ENCODE measurements around a stretch of chr18.

- PRO-cap = no peak
These were observed 45.6 kb downstream of the RAB27B start for GRCh38 chr18:54873917-54874320.

- PRO-cap = no peak
These were observed 284.6 kb upstream of the CCDC68 start for GRCh38 chr18:55243650-55244472.

DNA sequence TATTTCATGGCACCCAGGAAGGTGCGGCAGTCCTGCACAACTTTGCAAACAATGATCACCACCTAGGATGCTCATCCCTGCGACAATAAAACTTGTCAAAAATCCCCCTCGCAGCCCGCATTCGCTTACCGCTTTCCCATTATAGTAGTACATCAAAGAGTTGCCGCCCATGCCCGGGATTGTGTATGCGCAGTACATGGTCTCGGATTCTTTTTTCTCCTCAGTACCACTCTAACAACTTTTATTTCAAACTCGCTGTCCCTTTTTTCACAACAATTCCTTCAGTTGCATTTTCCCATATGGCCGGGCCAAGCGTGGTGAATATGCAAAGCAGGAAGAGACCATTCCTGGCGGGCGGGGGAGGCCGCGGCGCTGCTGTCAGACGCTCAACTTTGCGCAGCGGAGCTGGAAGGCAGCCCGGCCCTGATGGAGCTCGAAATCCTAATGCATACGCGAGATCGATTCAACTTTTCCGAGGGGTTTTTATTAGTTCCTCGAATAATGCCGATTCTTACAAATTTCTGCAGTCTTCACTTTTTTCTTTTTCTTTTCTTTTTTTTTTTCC, 266.4 kb downstream of the TCF4 start:
- PRO-cap = bidirectional peak, plus-strand start at position 353 of the sequence, minus-strand start at position 216 of the sequence

GRCh38 chr18:55402672-55403222, 185.2 kb downstream of the TCF4 start:
- PRO-cap = no peak

- PRO-cap = no peak
These were observed 98.4 kb downstream of the TCF4 start for GRCh38 chr18:55489572-55490082.

GRCh38 chr18:55509692-55510372, 78.2 kb downstream of the TCF4 start:
- PRO-cap = no peak

- PRO-cap = no peak
These were observed 8.5 kb downstream of the TCF4 start for GRCh38 chr18:55579542-55579775.

DNA sequence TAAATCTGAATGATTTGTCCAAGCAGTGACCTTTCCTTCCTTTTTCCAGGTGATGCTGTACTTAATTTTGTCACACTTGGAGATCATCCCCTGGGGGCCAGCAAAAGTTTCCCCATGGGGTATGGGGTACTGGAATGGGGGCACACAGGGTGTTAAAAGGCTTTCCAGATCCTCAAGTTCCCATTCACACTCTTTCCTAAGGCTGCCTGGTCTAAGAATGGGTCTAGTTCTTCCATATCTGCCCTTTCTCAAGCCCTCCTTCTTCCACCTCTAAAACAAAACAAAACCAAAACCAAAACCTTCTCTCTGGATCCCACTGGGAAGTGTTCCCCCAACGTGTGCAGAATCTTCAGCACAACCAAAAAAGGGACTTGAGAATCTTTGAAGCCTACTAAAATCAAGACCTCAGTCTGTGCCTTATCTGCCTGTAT, 207.1 kb upstream of the TCF4 start:
- PRO-cap = no peak

DNA sequence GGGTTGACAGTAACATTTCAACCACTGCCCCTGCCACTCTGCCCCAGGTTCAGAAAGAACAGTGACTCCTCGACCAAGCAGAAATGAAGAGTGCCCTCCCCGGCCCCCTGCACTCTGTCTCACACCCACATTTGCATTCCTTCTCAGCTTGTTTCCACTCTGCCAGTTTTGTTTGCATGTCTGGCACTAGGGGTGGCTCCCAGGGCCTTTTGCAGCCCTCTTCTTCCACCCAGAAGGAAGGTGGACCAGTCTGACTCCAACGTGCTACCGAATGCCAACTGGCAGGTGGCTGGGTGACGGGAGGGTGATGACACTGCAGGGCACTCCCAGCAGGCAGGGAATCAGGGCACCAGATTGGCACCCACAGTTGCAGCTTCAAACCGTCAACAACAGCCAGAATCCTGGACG, 371.1 kb downstream of the TXNL1 start:
- PRO-cap = no peak

DNA sequence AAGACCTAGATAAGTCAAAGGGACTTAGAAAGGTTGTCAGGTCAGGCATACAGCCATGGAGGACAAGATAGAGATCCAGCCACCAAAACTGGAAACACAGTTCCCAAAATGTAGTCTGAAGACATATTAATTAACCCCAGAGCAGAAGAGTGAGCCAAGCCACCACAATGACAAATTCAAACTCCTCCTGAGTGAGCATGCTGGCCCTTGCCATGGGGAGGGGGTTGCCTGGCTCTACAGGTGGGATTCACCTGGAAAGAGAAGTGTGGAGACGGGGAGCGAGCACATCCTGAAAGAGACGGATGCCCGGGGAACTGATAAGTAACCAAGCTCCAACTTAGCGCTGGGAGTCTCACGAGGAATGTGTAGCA, 151.1 kb downstream of the TXNL1 start:
- PRO-cap = no peak

GRCh38 chr18:56572968-56573205, 65.5 kb downstream of the TXNL1 start:
- PRO-cap = no peak

- PRO-cap = no peak
These were observed 138.2 kb downstream of the WDR7 start for GRCh38 chr18:56789318-56789735.

DNA sequence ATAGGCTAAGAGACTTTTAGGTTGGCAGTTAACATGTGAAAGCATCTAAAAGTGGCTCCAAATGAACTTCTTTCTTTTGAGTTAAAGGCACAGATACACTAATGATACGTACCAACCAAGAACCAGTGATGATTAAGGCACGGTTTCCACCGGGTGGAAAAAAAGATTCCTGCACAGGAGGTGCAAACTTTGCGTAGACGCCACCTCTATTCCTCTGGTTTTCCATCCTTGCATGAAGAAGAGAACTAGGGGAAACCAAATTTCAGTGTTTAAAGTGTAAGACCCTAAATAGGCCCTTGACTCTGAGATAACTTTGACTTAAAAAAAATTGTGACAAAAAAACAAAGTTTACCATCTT, 40.7 kb upstream of the NARS1 start:
- PRO-cap = no peak

GRCh38 chr18:57734919-57735664, 68.0 kb downstream of the ATP8B1 start:
- PRO-cap = no peak

- PRO-cap = no peak
These were observed 9.5 kb downstream of the ATP8B1 start for GRCh38 chr18:57793397-57794275.

- PRO-cap = no peak
These were observed 670 bp downstream of the ATP8B1 start for GRCh38 chr18:57802479-57802811.

DNA sequence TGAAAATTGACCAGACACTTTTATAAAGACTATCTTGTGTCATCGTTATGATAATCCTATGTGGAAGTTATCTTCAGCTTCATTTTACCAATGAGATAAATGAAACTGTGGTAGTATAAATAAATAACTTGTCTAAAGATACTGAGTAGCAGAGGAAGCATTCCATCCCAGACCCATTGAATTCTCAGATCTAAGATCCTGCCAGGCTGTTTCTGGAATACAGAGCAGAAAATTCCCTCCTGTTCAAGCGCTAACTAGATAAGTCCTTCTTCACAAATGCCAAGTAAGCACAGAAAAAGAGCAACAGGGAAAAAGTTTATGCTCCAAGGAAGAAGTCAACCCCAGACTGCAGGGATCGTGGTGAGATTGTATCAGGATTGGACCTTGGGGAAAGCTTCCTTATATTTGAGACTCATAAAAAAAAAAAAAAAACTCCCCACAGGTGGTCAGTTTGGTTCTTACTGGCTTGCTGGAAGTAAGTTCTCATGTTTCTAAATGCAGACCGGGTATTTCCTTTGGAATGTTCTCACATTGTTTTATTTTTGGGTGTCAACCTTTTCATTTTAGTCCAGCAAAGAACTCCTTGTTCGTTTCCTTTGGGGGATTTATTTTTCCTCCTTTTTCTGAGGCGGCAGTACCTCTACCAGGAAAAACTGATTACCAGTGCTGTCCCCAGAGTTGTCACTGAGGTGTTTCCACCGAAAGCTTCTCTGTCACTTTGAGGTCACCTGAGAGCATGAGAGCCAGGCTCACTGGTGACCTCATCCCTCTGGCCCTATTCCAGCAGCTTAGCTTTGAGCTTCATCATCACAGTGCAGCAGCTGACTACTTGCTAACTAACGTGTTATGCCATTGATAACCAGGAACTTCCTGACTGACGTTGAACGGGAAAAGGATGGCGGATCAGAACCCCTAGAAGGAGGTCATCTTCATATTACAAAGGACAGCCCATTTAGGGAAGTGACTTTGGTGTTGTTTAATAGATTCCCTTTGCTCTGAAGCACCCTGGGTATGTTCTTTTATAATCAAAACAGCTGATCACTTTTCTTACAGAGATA, 16.6 kb upstream of the ATP8B1 start:
- PRO-cap = no peak

- PRO-cap = no peak
These were observed 2.6 kb downstream of the NEDD4L start for GRCh38 chr18:58046470-58047121.

DNA sequence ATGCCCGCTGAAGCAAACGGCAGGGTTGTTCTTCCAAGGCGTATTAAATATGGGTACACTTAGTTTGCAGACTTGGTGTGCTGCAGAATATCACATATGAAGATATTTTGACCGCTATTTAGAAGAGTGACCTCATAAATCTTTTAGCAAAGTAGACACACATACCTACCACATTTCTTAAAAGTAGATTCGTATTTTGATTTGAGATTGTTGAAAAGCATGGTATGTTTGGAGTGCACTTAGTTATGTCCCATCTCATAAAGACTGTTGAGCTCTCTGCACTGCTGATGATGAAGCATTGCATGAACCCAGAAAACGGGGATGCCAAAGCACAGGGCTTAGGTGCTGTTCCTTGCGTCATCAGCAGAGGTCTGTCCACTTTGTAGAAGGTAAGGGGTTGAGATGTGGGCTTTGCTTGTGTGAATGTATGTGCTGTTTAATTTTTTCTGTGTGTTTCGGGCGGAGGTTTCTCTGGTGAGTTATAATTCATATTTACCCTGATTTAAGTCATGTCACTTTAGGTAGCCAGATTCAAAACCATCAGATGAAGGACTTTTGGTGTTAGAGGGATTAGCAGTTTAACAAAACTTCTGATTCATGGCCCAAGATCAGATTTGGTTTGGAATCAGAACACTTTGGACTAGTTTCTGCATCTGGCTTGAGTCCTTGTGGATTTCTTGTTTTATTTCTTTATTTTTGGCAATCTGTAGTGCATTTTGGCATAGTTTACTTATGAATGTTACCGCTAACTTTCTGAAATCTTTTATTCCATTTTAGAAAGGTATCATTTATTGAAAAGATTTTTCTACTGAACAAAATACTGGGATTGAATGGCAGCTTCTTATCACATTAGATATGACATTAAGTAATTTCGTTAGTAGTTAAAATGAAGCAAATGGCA, 3.3 kb downstream of the NEDD4L start:
- PRO-cap = no peak

DNA sequence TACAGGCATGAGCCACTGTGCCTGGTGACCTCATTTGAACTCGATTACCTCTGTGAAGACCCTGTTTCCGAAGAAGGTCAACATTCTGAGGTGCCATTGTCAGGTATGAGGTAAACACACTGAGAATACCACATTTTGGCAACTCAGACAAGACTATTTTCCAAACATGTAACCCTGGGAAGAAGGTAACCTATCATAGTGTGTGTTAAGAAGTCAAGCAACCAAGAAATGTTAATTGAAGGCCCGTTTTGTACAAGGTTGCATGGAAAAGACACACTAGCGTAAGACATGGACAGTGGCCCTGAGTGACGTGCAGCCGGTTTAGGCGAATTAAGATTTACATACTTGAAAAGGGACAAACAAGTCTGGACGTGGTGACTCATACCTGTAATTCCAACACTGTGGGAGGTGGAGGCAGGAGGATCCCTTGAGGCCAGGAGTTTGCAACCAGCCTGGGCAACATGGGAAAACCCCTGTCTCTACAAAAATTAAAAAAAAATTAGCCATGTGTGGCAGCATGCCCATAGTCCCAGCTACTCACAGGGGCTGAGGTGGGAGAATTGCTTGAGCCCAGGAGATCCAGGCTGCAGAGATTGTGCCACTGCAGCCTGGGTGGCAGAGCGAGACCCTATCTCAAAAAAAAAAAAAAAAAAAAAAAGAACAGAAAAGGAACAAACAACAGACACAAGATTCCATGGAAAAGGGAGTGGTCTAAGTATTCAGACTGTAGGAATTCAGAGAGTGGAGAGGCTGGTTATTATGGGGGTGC, 186.8 kb downstream of the NEDD4L start:
- PRO-cap = no peak